SUDHL5 (cell line): ENCODE measurements around the gene TMEM237.

- PRO-cap = no peak
These were observed 36.3 kb upstream of the BZW1 start for GRCh38 chr2:200775456-200775764.

GRCh38 chr2:200795163-200795619 is 16.5 kb upstream of the BZW1 start:
- PRO-cap = no peak

- PRO-cap = no peak
These were observed 1.2 kb upstream of the BZW1 start for GRCh38 chr2:200810304-200811166.

GRCh38 chr2:200826898-200828013 is 15.5 kb downstream of the BZW1 start:
- PRO-cap = no peak

GRCh38 chr2:200853379-200853607 is 11.2 kb downstream of the CLK1 start:
- PRO-cap = no peak

DNA sequence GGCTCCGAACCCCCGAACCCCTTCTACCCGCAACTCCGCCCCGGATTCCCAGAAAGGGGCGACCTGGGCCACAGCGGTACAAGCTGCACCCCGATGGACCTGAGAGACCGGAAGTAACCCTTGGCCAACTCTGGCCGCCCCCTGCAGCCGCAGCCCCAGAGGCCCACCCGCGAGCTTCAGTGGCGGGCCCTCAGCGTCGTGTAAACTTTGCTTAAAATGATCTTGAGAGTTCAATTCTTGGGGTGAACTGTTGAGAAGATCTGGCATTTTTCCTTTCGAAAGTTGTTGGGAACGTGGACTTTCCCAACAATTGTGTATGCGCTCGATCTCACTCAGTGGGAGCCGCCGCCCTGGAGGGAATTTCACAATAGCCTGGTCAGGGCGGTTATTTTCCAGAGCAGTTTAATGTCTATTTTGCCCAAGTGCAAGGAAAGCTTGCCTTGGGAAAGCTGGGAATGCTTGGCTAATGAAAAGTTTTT is 843 bp downstream of the CFLAR start:
- PRO-cap = bidirectional peak, plus-strand start at position 51 of the sequence, minus-strand start outside the sequence; bidirectional peak, plus-strand start at position 233 of the sequence, minus-strand start at position 115 of the sequence

GRCh38 chr2:201132229-201133378 is 16.6 kb downstream of the CFLAR start:
- PRO-cap = no peak

GRCh38 chr2:201140003-201140609 is 24.1 kb downstream of the CFLAR start:
- PRO-cap = no peak

- PRO-cap = no peak
These were observed 1.6 kb downstream of the CASP8 start for GRCh38 chr2:201261980-201262301.

DNA sequence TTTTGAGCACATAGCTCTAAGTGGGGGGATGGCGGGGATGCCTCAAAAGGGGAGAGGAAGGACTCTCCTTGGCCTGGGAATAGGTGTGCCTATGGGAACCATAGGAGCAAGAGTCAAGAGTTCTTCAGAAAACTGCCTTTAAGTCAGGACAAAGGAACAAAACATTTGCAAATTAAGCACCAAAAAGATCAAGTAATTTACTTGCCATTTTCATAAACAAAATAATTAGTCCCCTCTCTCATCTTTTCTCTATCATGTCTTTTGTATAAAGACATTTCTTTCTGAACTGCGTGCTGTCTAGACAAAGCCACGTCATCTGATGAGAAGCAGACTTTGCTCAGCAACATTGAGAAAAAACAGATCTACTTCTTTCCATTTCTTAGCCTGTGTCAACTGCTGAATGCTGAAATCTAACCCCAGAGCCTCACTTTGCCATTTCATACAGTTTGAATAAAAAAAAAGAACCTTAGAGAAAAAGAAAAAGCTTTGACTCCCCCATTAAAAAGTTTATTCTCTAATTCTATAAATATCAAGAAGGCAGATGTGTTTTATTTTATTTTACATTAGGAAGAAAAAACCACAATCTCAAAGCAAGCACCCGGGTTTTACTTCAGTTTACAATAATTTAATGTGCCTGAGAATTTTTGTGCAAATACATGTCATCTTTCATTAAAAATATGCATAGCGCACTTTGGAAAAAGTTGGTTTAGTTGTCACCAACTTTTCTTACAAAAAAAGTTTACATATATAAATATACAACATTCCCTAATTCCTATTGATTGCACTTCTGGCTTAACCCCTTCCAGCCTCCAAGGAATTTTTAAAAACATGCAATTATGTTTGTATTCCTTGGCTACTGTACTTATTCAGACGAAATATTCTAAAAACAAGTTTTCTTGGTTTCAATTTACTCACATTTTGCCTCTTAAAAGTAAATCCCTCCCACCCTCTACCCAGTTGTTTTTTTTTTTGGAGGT is 22.0 kb upstream of the FLACC1 start:
- PRO-cap = no peak

GRCh38 chr2:201380309-201381177 is 23.4 kb upstream of the FLACC1 start:
- PRO-cap = no peak

DNA sequence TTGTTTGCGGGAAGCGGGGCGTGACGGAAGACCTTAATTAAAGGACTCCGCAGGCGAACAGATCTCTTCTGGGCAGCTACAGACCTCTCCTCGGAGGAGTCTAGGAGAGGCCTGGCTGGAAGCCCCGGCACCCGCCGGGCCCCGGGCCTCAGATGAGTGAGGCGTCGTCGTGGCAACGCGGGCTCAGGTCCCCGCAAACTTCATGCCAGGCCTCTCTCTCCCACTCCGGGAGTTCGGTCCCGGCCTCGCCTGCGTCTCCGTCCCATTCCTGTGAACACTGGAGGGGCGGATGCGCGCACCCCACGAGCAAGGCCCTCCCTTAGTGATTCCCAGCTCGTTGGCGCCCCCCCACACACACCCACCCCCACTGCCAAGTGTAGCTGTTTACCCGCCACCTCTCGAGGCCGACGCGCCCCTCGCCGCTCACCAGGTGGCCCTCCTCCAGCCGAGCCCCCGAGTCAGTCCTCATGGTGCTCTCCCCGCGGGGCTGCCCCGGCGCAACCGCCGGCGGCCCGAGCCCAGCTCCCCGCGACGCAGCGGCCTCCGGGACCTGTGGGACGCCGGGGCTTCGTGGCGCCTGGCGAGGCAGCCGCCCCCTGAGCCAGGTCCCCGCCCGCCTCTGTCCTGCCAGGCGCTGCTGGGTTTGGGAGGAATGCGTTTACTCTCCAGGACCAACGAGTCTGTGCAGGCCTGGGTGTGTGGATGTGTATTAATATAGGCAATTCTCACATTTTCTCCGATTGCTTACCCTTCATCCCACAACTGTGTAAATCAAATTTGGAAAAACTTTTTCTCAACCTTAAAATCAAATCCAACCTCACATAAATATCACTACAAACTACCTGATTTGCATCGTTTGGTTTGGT is at the start of gene TMEM237:
Gene TMEM237 (minus strand): TSS at position 572 of the 866 bp plus-strand sequence.
- PRO-cap = bidirectional peak, plus-strand start at position 458 of the sequence, minus-strand start at position 279 of the sequence

DNA sequence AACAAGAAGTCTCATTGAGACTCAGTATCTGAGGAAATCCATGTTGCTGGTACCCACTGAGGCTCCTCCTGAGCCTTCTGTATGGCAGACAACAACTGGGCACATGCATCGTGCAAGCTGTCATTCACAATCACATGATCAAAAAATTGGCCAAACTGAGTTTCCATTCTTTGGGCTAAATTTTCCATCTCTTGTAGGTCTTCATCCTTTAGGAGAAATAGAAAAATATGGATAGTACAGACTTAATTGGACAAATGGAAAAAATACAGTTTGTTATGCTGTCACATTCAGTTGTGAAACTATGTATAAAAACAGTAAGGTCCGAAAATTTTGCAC is 1.9 kb upstream of the TMEM237 start:
- PRO-cap = no peak

GRCh38 chr2:201807351-201807938 is 1.1 kb downstream of the CDK15 start:
- PRO-cap = no peak

GRCh38 chr2:201881130-201881449 is 74.8 kb downstream of the CDK15 start:
- PRO-cap = no peak

DNA sequence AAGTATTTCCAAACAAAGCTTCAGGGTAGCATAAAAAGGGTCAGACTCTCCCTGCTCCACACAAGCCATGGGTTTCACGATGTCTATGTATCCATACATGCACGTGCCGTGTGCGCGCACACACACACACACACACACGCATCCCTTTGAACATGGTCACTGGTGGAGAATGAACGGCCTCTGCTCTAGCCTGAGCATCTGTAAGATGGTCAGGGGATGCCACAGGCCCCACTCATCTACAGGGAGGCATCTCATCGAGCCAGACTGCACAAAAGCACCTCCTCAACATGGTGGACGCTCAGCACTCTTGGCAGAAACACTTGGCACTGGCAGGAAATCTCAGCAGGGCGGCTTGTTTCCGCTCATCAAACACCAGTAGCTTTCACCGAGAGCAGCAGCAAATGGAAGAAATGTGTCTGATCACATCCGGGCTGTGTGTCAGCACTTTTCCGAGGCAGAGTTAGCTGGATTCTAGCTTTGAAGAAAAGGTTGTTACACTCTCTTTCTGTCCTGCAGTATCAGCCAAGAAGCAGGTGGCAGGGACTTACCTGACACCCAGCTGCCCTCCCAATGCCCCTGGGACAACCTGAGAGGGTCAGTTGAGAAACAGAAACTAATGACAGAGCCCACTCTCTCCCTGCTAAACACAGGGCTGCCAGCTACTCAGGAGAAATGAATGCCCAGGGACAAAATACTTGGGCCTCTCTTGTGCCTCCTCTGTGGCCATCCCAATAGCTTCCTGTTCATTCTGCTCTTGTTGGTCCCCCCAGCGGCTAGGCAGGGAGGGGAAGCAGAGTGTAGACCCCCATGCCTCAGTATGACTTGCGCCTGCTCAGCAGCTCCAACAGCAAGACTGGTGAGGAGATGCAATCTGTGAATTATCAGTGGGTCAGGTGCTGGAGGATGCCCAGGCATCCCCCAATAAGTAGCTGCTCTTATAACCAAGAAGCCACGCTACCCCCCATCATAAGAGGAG is 68.9 kb upstream of the FZD7 start:
- PRO-cap = no peak

- PRO-cap = no peak
These were observed 60.8 kb upstream of the FZD7 start for GRCh38 chr2:201972592-201973436.

- PRO-cap = no peak
These were observed 13.6 kb upstream of the FZD7 start for GRCh38 chr2:202019986-202020460.

DNA sequence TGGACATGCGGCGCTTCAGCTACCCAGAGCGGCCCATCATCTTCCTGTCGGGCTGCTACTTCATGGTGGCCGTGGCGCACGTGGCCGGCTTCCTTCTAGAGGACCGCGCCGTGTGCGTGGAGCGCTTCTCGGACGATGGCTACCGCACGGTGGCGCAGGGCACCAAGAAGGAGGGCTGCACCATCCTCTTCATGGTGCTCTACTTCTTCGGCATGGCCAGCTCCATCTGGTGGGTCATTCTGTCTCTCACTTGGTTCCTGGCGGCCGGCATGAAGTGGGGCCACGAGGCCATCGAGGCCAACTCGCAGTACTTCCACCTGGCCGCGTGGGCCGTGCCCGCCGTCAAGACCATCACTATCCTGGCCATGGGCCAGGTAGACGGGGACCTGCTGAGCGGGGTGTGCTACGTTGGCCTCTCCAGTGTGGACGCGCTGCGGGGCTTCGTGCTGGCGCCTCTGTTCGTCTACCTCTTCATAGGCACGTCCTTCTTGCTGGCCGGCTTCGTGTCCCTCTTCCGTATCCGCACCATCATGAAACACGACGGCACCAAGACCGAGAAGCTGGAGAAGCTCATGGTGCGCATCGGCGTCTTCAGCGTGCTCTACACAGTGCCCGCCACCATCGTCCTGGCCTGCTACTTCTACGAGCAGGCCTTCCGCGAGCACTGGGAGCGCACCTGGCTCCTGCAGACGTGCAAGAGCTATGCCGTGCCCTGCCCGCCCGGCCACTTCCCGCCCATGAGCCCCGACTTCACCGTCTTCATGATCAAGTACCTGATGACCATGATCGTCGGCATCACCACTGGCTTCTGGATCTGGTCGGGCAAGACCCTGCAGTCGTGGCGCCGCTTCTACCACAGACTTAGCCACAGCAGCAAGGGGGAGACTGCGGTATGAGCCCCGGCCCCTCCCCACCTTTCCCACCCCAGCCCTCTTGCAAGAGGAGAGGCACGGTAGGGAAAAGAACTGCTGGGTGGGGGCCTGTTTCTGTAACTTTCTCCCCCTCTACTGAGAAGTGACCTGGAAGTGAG is 2.1 kb downstream of the FZD7 start:
- PRO-cap = no peak

DNA sequence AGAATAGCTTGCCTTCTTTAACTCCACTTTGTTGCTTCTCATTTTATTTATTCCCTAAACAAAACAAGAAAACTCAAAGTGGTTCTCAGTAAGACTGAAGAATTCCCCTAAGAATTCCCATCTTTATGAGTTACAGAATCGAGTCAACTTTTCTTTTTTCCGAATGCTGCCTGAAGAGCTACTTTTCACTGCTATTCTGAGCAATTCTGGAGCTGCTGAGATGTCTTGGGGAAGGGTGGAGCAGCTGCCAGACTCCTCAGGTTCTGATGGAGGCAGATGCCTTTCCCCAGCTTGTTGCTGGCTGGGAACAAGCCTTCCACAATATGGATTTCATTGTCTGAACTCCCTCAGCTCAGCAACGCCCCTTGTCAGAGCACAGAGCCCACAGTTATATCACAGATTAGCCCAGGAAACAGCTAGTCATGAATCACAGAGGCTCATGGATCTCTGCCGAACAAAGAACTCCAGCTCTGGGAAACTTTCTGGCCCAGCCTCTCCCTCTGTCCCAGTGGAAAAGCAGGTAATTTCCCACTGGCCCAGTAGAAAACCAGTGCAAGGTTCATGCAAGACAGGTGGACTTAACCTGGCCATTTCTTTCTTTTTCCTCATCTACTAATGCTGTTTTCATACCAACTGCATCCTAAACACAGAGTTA is 8.9 kb upstream of the KIAA2012 start:
- PRO-cap = no peak